Measurements from ENCODE around the gene MEGF6.

GRCh38 chr1:3314740-3315535 is 139.5 kb upstream of the ARHGEF16 start:
- RRBS: no CpG with 5 or more reads among the region's 20 CpGs

- RRBS: 50% methylated on average over 4 of the region's 51 CpGs
Measured at GRCh38 chr1:3322864-3323997, 131.2 kb upstream of the ARHGEF16 start.

DNA sequence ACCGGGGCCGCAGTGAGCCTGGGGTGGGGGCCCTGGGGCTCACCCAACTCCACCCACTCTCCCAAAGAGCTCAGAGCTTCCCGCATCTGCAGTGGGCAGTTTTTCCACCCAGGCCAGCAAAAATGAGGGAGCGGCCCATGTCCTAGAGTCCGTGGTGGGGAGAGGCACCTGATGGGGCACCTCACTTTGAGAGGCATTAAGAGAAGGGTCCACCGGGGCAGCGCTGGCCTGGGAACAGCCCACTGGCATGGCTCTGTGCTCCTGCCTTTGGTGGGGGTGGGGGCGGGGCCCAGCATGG is 105.8 kb upstream of the ARHGEF16 start:
- RRBS: 10% methylated on average over 3 of the region's 8 CpGs

DNA sequence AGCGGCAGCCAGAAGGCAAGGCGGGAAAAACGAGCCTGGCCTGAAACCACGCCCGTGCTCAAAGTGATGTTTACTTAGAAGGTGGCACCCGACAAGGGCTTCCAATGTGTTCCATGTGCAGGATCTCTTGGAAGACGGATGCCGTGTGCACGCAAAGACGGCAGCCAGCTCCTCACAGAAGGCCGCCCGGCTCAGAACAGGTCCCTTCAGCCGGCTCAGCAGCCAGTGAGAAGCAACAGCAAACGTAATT is 94.8 kb upstream of the ARHGEF16 start:
- RRBS: no CpG with 5 or more reads among the region's 14 CpGs

DNA sequence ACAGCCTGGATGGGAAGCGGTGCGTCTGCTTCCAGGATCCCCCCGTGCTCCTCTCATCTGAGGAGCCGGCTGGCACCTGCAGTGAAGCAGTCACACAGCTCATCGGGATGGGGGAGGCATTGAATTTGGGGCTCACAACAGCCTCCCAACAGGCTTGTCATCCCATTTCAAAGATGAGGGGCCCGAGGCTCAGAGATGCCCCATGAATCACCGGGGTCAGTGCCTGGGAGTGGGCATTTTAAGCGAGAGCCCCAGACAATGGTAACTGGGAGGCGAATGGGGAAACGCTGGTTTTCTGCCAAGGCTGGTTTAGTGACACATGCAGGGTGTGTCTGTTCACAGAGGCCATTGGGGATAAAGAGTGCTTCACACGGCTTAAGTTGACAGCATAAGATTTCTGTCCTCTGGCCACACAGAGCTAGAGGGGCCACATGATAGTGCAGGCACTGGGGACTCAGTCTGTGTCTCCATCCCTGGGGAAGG is 35.2 kb upstream of the ARHGEF16 start:
- RRBS: 56% methylated on average over 4 of the region's 11 CpGs

GRCh38 chr1:3457216-3458147 is 3.0 kb downstream of the ARHGEF16 start:
- RRBS: 73% methylated on average over 6 of the region's 27 CpGs

- RRBS: 66% methylated on average over 4 of the region's 15 CpGs
Measured at GRCh38 chr1:3467640-3468040, 13.2 kb downstream of the ARHGEF16 start.

DNA sequence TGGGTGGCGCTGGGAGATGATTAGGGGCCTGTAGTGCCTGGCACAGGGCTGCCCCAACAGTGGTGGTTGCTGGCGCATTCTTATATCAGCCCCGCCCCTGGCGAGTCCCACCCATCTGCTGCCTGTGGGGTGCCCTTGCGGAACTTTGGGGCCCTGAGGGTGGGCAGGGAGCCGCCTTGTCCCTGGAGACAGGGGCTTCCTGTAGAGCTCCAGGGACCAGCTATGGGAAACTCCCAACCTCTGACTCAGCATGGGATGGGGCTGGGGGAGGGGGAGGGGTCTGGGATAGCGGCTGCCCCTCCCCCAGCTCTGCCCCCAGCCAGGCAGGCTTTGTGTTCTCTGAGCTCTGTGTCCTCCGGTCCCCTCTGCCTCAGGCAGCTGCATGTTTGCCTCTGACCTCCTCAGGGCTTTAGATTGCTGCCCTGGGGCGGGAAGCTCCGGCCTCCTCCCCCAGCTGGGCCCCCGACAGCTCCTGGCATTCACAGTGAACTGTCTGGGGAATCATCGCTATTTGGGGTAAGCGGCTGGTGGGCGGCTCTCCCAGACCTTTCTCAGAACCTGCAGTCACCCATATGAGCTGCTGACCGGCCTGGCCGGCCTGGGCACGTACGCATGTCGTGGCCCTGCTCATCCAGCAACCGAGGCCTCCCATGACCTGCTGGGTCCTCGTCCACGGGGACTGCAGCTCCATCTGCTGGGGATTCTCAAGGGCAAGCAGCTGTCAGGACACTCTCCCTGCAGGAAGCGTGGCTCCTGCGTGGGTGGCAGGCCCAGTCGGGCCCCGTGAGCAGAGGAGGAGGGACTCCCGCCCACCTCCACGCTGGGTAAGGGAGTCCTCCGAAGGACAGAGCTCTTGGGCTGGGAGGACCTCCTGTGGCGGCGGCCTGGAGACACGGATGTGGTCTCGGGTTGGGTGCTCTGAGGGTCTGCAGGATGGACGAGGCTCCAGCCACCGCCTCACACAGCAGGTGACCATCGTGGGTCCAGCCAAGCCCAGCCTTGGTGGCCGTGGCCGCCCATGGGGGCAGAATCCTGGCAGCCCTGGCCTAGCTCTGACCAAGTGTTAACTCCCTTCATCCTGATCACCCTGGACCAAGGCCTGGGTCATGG is 17.2 kb downstream of the ARHGEF16 start:
- RRBS: 44% methylated on average over 3 of the region's 38 CpGs

GRCh38 chr1:3477947-3478719 is 23.7 kb downstream of the ARHGEF16 start:
- RRBS: 69% methylated on average over 10 of the region's 42 CpGs

DNA sequence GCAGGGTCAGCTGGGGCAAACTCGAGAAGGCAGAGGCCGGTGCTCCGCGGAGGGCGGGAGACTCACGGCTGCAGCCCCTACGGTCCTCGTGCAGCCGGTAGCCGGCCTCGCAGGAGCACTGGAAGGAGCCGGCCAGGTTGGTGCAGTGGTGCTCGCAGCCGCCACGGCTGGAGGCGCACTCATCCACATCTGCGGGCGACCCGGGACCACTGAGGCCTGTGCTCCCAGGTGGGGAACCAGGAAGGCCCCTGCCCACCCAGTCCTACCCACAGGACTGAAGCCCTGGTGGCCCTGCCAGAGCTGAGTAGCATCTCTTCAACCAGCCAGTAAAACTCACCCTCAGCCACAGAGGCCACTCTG is 55.3 kb downstream of the ARHGEF16 start:
- RRBS: 78% methylated on average over 15 of the region's 19 CpGs

GRCh38 chr1:3611134-3612056 is at the start of gene MEGF6:
Gene MEGF6, minus strand, starts transcription at chr1:3611508.
- RRBS: 4% methylated on average over 30 of the region's 94 CpGs

DNA sequence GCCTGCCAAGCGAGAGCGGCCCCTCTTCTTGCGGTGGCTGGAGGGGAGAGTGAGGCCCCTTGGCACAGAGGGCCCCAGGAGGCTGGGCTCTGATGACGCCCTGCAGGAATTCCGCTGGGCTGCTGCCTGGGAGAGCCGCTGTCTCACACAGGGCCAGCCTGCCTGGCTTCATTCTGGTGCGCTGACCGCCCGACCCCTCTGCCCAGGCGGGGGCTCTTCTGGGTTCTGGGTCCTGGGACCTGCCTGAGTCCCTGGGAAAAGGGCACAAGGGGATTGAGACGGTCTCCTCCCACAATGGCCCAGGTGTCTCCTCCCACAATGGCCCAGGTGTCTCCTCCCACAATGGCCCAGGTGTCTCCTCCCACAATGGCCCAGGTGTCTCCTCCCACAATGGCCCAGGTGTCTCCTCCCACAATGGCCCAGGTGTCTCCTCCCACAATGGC is 22.4 kb downstream of the TP73 start:
- RRBS: no CpG with 5 or more reads among the region's 11 CpGs

DNA sequence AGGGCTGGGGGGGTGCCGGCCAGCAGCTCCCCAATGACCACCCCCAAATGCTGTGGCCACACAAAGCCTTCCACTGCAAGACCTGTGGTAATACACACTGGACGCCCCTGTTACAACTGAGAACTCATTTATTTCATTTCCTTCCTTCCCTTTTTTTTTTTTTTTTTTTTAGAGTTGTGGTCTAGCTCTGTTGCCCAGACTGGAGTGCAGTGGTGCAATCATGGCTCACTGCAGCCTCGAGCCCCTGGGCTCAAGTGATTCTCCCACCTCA is 25.2 kb downstream of the TP73 start:
- RRBS: no CpG with 5 or more reads among the region's 3 CpGs

DNA sequence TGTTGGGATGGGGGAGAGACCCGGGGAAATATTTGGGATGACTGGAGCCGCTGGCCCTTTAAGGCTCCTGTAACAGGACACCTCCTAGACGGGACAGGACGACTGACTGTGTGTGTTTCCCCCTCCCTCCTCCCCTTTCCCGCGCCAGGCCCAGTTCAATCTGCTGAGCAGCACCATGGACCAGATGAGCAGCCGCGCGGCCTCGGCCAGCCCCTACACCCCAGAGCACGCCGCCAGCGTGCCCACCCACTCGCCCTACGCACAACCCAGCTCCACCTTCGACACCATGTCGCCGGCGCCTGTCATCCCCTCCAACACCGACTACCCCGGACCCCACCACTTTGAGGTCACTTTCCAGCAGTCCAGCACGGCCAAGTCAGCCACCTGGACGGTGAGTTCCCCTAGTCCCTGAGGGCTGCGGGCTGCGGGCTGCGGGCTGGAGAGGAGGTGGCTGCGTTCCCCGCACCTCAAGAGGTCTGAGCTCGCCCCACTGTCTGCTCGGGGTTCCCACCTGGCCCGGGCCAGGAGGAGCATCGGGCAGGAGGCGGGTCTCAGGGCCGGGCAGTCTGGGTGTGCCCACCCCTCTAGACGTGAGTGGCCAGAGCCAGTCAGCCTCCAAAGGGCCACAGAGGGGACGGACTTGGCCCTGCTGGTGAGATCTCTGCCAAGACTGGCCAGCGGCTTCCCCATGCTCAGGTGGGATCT is 44.7 kb upstream of the CCDC27 start:
- RRBS: 40% methylated on average over 5 of the region's 37 CpGs

DNA sequence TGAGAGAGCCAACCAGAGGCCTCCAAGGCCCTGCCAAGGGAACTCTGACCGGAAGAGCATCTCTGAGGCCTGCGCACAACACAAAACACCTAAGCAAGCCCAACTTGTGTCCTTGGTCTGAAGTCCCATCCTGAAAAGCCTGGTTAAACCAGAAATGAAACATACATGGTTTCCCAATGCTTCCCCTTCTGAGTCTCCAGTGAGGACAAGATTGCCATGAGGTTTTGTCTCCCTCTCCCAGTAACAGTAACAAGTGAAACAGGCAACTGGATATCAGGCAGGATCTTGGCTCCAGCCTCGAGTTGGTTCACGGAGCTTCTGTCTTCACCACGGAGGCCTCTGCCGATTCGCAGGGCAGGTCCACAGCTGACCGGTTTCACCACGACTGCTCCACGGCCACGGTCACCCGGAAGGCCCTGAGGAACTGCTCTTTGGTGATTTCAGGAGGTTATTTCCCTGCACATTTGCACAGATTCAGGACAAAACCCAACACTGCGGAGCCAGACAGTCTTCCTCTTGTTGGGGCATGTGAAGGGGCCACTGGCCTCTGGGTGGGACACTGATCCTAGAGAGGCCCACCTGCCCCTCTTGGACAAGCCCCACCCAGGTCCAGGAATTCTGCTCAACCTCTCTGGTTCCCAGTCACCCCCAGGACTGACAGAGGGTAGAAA is 14.1 kb upstream of the CCDC27 start:
- RRBS: no CpG with 5 or more reads among the region's 13 CpGs

DNA sequence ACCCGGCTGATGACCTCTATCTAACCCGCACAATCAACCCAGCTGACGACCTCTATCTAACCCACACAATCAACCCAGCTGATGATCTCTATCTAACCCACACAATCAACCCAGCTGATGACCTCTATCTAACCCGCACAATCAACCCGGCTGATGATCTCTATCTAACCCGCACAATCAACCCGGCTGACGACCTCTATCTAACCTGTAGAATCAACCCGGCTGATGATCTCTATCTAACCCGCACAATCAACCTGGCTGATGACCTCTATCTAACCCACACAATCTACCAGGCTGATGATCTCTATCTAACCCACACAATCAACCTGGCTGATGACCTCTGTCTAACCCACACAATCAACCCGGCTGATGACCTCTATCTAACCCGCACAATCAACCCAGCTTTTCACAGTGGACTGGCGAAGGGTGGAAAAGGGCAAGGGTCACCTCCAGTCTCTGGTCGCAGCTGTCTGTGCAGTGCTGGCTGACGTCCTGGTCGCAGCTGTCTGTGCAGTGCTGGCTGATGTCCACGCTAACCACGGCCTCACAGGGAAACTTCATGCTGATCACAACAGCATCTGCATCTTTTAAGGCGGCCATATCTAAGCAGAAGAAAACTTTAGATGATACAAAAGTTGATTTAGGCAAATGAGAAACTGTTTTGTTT is 12.3 kb upstream of the CCDC27 start:
- RRBS: no CpG with 5 or more reads among the region's 19 CpGs

DNA sequence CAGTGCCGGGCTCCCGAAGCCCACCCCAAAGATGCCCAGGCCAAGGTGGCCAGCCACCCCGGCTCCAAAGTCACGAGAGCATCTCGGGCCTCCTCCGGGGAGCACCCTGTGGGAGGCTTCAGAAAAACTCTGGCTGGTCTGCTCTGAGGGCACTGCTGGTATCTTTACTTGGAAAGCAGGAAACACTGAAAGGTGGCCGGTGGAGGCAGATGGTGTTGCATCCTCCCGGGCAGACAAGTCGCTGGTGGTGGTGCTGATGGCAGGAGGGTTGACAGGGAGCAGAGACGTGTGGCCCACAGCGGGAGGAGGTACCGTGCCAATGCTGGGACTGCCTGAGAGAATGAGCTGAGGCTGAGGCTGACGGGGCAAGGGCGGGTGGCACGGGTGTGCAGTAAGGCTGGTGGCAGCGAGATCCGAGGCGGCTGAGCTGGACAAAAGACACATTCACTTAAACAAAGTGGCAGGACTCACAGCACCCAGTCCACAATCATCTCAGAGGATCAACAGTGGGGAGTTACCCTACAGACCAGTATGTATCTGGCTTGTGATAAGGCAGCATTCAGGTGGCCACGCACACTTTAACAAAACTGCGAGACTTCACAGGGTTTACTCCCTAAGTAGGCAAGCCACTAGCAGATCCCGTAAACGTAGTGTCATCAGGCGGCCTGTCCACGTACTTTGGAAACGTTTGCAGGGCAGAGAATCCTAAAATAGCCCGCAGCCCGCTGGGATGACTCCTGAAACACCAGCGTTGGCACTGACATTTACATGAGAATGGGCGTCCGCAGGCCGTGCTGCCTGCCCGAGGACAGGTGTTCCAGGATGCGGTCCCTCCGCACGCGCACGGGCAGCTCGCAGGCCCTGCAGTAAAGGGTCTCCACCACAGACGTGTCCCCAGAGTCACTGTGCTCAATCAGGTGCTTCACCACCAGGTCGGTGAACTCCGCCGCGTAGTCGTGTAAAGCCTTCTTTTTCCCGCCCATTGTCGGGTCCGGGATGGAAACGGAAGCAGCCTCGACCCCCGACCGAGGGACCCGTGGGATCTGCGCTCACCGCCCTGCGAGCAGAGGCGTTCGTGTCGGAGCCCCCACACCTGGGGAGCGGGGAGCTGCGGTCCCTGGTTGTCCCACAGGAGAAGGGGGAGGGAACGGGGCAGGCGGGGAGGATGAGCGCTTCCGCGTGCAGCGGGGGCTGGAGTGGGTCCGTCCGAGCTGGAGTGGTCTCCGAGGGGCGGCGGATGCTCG is 6.1 kb upstream of the CCDC27 start:
- RRBS: 91% methylated on average over 5 of the region's 72 CpGs

DNA sequence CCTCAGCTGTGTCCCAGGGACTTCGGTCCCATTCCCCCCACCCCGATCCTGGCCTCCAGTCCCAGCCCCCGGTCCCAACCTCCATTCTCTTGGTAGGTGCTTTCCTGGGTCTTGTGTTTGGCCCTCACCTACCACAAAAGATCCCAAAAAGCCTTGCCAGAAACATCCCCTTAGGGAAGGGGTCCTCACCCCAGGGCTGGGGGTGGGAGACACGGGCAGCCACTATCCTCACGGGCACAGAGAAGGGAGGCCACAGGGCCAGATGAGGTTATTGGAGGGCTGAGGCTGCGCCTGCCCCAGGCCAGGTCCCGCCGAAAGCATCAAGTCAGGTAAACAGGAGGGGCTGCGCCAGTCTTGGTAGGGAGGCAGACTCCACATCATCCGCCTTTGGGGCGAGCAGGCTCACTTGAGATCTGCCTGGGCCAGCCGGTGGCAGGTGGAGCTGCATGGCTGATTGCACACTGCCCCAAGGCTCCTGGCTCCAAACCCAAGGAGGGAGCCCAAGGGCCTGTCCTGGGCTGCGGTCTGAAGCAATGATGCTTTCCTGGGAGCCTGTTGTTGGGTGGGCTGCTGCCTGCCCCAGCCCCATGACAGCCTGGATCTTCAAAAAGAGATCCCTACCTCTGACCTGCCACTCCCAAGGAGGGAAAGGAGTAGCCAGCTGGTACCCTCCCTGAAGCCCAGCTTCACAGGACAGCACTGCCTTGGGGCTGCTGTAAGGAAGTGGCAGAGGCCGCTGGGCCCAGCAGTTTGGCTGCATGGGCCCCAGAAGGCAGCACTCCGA is 4.5 kb downstream of the SMIM1 start:
- RRBS: 96% methylated on average over 2 of the region's 15 CpGs

DNA sequence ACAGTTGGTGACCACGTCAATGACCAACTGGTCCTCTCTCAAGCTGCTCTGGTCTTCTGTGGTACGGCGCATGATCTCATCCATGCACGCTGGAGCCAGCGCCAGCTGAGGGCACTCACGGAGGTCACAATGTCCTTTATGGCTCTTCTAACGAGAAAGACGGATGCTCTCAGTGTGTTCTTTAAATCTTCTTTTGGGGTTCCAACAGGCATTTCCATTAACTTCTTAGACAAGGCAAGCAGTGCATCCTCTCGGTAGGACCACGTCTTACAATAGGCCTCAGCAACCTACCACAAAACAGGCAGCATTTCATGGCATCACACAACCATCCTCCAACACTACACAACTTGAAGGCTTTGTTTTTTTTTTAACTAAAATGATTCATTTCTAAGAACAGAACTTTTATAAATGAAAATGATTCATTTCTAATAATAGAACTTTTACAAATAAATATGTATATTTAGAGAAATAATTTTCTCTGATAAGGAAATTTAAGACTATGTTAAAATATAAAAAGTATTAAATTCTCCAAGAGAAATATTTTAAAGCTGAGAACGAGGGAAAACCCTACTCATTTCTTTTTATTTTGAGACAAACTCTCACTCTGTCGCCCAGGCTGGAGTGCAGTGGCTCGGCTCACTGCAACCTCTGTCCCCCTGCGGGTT is 22.1 kb downstream of the CEP104 start:
- RRBS: no CpG with 5 or more reads among the region's 14 CpGs

- RRBS: no CpG with 5 or more reads among the region's 18 CpGs
Measured at GRCh38 chr1:3889687-3890442, 10.2 kb downstream of the C1orf174 start.

Measured in PFSK-1 (cell line).